Duodenum (tissue), 1 donor: ENCODE measurements around the gene MYL2.

GRCh38 chr12:110570899-110571226 is 12.3 kb downstream of the PPTC7 start:
- PRO-cap: no peak

- PRO-cap: no peak
These were observed 402 bp downstream of the HVCN1 start for GRCh38 chr12:110688392-110689033.

DNA sequence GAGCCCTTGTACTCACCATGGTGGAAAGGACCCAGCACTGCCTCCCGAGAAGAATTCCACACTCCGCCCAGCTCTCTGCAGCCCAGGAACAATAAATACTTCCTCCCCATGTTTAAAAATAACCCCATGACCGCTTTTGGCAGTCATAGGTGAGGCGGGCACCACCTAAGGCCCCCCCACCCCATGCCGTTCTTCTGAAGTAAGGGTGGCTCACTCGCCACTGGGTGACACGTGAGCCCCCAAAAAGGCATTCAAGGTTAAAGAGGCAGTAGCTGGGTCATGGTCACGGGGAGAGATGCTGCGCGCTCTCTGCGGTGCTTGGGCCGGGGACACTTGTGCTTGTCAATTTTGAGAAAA is at the start of gene MYL2:
Gene MYL2 (minus strand): TSS at position 69 of the 357 bp plus-strand sequence.
- PRO-cap: no peak

DNA sequence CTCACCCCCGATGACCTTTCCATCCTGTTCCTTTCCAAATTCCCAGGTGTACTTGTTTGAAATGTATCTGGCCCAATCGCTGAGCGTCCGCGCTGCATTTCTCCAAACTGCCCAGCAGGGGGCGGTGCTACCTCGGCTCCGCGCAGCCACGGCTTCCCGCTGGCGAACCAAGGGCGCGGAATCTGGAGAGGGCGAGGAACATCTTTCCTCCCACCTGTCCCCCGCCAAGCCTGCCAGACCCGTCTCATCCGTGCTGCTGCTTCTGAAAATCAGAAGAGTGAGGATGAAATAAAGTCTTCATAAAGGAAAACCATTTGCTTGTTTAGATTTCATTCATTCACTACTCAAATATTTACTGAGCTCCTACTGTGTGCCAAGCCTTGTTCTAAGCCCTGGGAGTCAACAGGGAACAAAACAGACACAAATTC is 16.8 kb upstream of the MYL2 start:
- PRO-cap: no peak

GRCh38 chr12:111074502-111074962 is 40.6 kb downstream of the CUX2 start:
- PRO-cap: no peak

DNA sequence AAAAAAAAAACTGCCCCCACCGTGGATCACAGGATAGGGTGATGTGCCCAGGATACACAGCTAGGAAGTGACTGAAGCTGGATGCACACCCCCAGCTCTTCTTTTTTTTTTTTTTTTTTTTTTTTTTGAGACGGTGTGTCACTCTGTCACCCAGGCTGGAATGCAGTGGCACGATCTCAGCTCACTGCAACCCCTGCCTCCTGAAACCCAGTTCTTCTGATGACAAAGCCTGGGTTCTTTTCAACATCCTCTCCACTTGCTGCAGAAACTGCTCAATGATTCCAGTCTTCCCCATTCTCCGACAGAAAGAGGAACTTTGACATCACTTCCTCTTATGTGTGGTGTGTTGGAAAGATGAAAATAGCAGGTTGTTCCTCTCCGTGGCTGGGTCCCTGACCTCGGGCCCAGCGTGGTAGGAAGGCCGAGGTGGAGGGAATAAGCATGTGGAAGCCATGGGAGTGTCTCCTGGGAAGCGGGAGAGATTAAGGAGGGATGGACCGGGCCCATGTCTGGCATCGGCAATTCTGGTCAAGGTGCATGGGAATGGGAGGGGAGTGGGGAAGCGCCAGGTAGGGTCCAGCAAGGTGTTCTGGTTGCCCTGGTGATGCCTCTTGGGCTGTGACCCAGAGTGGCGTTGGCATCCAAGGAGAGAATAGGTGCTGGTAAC is 136.6 kb downstream of the CUX2 start:
- PRO-cap: no peak

- PRO-cap: no peak
These were observed 3.5 kb downstream of the SH2B3 start for GRCh38 chr12:111409236-111409599.

- PRO-cap: no peak
These were observed 8.0 kb downstream of the SH2B3 start for GRCh38 chr12:111413584-111414163.

GRCh38 chr12:111430736-111431497 is 25.2 kb downstream of the SH2B3 start:
- PRO-cap: no peak

DNA sequence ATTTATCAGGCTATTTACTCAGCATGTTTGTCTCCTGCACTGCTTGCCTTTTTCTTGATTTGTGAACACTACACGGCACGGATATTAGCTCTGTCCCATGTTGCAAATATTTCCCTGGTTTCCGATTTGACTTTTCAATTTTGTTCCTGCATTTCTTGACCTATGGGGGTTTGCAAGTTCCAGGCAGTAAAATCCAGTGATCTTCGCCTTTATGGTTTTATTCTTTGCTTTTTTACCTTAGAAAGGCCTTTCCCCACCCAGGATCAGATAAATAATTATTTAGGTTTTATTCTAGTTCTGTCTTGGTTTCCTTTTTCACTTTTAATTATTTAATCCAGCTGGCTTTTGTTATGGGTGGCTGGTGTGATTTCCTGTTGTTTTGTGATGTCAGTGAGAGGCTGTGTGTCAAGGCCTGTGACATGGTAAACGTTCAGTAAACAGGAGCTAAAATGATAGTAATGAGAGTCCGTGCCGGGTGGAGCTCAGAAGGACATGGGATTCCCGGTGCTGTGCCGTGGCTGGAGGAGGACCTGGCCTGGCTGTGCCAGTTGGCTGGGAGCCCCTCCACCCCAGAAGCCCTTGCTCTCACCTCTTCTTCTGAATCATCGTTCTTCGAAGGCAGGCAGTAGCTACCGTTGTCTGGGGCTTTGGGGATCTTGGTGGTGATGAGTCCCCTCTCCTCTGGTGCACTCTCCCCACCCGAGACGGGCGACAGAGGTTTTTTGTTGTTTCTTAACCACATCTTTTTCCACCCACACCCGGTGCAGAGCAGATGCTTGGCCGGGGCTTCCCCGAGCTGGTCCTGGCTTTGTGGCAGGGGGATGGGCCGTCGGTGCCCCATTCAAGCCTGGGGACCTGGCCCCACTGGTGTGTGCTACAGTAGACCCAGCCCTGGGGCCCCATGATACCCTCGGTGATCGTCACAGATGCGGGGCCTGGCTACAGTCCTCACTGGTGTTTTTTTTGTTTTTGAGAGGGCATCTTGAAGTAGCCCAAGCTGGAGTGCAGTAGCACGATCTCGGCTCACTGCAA is 29.0 kb downstream of the SH2B3 start:
- PRO-cap: bidirectional peak, plus-strand start at position 461 of the sequence, minus-strand start at position 323 of the sequence

GRCh38 chr12:111436039-111436438 is 30.3 kb downstream of the SH2B3 start:
- PRO-cap: no peak

DNA sequence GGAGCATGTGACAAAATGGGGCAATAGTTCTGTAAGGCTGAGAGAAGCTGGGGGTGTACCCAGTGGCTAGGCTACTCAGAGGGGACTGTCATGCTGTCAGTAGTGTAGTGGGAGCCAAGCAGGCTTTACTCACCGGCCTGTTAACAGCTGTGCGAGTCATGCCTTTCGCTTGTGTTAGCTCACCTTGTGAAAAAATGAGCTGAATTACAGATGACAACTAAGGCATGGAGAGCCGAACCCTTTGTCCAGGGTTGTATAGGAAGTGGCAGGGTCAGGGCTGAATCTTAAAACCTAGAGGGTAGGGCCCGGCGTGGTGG is 37.8 kb downstream of the SH2B3 start:
- PRO-cap: no peak

DNA sequence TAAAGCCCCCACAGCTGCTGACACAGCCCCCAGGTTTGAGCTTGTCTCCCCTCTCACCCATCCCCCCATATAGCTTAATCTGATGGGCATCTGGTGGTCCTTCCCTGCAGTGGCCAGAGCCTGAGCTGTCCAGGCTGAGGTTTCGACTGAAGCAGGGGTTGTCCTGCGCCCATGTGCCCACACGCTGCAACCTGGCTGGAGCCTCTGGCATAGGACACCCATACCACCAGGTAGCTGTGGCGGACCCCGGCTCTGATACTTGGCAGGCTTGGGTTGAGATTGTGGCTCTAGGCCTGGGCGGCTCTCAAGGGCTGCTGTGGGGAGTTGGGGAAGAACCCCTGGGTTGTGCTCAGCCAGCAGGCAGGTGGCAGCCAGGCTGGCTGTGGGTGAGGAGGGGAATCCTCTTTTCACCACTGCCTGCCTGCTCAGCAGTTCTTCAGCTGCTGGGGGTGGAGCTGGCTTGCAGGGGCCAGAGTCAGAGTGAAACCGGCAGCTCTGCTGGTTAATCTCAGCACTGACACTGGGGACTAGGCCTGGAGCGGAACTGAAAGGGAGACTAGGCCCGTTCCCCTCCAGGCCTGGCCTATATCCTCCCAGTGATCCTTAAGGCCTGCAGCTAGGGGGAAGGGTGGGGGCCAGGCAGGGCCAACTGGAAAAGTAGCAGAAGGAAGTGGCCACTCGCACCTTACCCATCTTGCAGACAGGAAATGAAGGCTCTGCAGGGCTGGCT is 39.1 kb downstream of the SH2B3 start:
- PRO-cap: no peak

GRCh38 chr12:111446636-111447914 is 41.4 kb downstream of the SH2B3 start:
- PRO-cap: no peak

- PRO-cap: no peak
These were observed 47.1 kb downstream of the SH2B3 start for GRCh38 chr12:111452410-111453688.

DNA sequence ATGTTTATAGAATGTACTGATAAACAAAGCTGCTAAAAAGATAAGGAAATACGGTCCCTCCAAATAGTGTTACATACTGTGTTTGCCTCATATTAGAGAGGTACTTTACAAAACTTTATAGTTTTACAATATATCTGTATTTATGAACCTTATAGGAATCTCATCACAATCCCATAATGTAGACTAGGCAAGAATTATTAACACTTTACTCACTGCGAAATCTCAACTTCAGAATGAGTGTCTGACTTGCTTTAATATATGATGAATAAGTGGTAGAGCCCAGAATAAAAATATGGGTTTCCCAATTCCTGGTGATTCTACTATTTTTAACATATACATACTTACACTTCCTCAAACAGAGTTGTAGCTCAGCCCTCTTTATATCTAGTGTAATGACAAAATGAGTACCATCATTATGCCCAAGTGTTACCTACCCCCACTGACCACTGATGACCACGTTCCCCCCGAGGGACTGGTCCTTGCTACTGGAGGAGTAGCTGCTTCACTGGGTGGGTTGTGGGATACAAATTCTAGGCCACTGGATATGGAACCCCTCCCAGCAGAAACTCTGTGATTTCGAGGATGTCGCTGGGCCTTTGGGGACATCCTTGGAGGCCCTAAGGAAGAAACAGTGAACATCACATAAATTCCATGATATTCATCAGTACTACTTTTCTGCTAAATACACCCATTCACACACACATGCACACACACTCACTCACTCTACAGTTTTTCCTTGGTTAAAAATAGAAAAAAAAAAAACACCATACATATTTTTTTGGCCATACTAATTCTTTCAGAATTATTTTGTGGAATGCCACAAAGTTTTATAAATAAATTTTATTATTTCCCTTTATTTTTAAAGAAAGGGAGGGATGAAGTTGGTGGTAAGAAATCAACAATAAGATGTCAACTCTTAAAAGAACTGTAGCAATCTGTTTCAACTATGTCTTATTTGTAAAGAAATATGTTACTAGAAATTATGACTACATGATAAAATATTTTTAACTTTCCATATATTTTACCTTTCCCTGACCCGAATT is 85.9 kb downstream of the ATXN2 start:
- PRO-cap: no peak

DNA sequence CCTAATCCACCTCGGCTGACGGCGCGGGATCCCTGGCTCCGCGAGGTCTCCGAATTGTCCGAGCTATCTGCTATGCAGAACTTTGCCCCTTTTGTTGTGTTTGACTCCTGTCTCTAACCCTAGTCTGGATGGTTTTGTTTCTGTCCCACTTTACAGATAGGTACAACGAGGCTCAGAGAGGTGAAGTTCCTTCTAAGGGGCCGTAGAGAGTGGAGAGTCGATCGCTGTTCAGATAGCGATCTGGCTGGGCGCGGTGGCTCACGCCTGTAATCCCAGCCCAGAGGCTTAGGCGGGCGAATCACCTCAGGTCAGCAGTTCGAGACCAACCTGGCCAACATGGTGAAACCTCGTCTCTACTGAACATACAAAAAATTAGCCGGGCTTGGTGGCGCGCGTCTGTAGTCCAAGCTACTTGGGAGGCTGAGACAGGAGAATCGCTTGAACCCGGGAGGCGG is 369 bp downstream of the ACAD10 start:
- PRO-cap: no peak

- PRO-cap: no peak
These were observed 12.1 kb upstream of the ALDH2 start for GRCh38 chr12:111754692-111755033.

GRCh38 chr12:111889833-111890238 is 47.8 kb downstream of the MAPKAPK5 start:
- PRO-cap: no peak

DNA sequence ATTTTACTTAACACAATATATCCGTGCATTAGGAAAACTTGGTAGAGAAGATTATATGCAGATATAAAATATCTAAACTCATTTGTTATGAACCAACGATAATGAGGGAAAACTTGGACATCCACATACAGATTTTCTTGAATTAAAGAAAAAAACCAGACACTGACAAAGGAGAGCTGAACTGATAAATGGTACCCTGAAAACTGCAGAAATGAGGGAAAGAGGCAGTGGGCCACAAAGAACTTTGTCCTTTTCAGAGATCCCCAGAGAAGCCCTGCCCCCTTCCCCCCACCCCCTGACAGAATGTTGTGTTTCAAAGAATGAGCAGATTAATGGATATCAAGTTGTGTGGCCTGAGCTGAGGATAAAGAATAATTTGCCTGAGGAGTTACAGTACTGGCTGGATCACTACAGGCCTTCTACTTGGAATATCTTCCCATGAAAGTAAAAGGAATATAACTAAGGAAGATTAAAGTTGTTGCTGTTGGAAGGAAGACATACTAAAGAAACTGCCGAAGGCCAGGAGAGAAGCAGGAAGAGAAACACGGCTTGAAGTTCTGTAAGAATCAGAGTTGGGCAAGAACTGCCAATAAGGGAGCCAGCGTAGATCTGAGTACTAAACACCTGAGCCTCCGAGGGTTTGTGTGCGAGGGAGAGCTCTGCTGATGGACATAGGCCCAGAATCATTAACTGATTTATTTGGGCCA is 56.7 kb downstream of the MAPKAPK5 start:
- PRO-cap: no peak